Measurements from ENCODE around the genes MT1E, MT1A and MT1B.

GRCh38 chr16:55505188-55506453 is 3.3 kb upstream of the LPCAT2 start:
- RRBS, result 93% methylated on average over 3 of the region's 18 CpGs

- RRBS, result no CpG with 5 or more reads among the region's 4 CpGs
Measured at GRCh38 chr16:55613916-55614457, 41.8 kb upstream of the SLC6A2 start.

- RRBS, result no CpG with 5 or more reads among the region's 5 CpGs
Measured at GRCh38 chr16:55709668-55710014, 53.9 kb downstream of the SLC6A2 start.

DNA sequence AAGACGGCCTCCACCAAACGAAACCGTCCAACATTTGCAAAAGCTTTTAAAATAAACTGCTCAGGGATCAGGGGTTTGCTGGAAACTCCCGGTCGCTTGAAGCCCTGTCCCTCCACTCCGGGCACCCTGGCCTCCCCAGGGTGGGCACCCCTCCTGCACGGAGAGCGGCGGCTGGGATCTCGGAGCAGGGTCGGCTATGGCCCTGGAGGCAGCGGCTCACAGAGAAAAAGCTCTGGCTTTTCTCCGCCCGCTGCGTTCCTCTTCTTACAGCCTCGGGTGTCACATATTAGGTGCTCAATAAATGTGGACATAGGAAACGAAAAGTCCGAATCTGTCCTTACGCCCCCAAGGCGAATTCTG is 806 bp upstream of the GNAO1 start:
- RRBS, result no CpG with 5 or more reads among the region's 20 CpGs

DNA sequence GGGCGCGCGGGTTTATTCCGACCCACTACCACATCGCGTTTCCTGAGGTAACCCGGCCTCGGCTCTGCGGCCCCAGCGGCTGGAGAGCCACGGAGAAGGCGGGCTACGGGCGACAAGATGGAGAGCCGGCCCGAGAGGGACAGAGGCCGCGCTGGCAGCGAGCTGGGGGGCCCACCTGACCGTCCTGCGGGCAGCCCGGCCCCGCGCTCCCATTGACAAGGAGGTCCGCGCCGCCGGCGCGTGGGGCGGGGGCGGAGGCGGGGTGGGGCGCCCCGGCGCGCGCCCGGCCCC is 481 bp upstream of the GNAO1 start:
- RRBS, result 2% methylated on average over 28 of the region's 39 CpGs

- RRBS, result no CpG with 5 or more reads among the region's 5 CpGs
Measured at GRCh38 chr16:56264199-56264552, 72.9 kb downstream of the GNAO1 start.

GRCh38 chr16:56609748-56610042 is 1.3 kb downstream of the MT2A start:
- RRBS, result no CpG with 5 or more reads among the region's 2 CpGs

- RRBS, result 1% methylated on average over 12 of the region's 49 CpGs
Measured at GRCh38 chr16:56625437-56626358, at the start of gene MT1E. Gene MT1E (plus strand): TSS chr16:56625781.

- RRBS, result 2% methylated on average over 14 of the region's 69 CpGs
Measured at GRCh38 chr16:56637888-56638881, at the start of gene MT1A. Gene MT1A (plus strand): TSS chr16:56638666.

- RRBS, result 10% methylated on average over 11 of the region's 34 CpGs
Measured at GRCh38 chr16:56643301-56643836, 4.9 kb downstream of the MT1A start.

DNA sequence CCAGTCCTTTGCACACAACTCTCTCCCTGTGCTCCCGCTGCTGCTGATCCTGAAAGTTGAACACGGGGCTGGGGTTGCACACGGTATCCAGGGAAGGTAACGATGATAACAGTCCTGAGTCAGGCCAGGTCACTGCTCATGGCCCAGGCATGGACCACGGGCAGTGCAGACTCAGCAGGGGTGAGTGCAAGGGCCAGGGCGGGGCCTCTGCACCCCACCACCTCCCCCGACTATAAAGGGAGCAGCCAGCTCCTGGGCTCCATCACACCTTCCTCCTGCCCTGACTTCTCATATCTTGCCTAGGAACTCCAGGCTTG is at the start of gene MT1B:
MT1B (plus strand) TSS at position 262 of the 317 bp plus-strand sequence.
- RRBS, result no CpG with 5 or more reads among the region's 7 CpGs

GRCh38 chr16:56675600-56676286 is 6.1 kb downstream of the MT1H start:
- RRBS, result 11% methylated on average over 7 of the region's 36 CpGs

DNA sequence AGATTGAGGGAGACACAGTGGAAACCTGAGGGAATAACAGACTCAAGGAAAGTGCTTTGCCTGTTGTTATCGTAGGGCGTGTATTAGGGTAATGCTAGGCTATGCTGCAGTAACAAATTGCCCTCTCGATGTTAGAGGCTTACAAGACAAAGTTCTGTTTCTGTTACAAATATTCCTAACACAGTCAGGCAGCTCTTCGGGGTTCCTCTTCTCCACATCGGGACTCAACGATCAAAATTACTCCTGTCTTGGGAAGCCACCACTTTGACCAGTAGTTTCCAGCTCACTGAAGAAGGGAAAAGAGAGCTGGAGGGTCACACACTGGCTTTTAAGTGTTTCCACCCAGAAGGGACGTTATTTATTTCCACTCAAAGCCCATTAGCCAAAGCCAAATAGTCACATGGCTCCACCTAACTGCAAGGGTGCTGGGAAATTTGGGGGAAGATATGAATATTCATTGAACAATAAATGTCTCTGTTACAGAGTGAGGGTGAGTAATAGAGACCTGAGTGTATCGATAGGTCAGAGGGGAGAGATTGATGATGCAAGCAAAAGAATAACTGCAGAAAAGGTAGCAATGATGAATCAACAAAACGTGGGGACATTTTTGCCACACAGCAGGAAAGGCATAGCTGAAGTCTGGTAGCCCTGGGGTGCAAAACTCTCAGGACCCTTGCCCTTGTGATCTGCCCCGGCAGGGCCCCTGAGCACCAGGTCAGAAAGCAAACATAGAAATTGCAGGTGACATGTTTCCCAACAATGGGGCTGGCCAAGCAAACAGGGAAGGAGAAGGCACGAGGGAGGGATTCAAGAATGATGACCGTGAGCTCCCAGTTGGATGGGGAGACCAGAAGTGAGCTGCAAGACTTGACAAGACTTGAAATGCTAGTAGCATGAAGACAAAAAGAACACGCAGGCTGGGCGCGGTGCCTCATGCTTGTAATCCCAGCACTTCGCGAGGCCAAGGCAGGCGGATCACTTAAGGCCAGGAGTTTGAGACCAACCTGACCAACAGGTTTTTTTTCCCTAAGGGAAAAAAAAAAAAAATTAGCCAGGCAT is 12.9 kb upstream of the HERPUD1 start:
- RRBS, result no CpG with 5 or more reads among the region's 18 CpGs

- RRBS, result no CpG with 5 or more reads among the region's 6 CpGs
Measured at GRCh38 chr16:56930703-56930928, 1.3 kb upstream of the HERPUD1 start.

- RRBS, result no CpG with 5 or more reads among the region's 5 CpGs
Measured at GRCh38 chr16:56998844-56999114, 9.4 kb downstream of the NLRC5 start.

DNA sequence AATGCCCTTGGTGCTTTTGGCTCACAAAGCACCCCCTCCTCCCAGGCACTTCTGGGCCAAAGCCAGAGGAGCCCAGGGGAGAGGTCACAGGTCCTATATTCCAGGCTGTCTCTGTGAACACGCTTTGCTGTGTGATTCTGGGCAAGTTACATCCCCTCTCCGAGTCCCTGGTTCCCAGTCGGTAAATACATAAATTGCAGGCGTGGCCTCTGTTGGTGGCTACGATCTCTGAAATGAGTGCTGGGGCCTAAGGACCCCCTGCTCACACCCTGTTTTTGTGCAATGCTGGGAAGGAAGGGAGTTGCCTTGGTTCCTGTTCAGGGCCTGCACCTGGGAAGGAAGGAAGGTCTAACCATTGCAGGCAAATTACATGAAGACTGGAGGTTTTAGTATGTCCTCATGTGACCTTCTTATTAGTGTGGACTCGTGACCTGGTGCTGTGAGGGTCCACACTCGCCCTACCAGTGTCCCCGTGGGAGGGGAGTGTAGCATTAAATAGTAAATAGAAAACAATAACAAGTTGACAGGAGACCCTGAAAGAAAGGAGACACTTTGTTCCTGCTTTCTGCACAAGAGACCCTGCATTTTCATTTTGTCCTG is 49.7 kb upstream of the CPNE2 start:
- RRBS, result no CpG with 5 or more reads among the region's 8 CpGs

- RRBS, result no CpG with 5 or more reads among the region's 9 CpGs
Measured at GRCh38 chr16:57125457-57126074, 33.2 kb downstream of the CPNE2 start.

- RRBS, result no CpG with 5 or more reads among the region's 4 CpGs
Measured at GRCh38 chr16:57132443-57133074, 40.2 kb downstream of the CPNE2 start.

DNA sequence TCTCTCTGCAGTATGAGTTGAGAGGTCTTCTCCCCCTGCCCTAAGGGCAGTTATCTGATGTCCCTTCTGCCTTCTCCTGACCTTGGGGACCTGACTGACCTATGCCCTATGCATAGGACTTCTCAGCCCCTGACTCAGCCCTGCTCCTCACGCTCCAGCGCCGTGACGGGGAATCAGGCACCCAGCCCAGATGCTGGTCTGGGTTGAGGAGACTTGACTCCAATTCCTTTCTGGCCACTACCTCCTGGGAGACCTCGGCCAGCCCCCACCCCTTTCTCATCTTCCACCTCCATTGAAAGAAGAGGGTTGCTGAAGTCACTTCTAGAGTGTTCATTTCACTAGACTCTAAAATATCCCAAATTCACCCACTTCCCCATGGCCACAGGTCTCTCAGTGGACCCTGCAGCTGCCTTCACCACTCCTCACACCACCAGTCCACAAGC is 45.6 kb downstream of the CPNE2 start:
- RRBS, result no CpG with 5 or more reads among the region's 5 CpGs

DNA sequence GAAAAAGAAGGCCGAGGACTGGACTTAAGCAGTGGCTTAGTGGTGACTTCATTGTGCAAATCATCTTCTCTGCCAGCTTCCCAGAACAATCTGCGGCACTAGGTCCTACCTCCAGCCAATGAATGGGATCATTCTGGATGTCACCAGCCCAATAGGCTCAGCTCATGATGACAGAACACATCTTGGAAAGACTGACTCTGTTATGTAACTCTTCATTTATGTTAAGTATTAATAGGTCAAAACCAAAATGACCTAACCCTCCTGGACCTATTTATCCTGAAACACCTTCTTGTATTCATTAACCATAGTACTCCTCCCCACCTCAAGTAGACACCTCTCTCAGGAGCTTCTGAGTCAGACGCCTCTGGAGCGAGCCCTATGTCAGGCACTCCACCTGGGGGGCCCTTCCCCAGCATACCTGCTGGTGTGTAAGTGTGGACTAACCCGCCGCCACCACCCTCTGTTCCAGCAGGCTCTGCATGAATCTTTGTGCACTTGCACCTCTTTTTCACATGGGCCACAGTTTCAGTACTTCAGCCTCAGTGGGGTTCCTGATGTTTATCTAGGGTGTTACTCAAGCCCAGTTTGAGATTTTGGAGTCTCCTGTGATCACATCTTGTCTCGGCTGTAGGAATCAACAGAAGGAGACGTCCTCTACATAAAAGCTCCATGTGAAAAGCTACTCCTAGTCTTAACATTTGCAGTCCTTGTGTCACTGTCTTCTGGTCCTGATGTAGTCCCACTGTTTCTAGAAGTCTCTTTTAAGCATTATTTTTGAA is 7.3 kb downstream of the ARL2BP start:
- RRBS, result no CpG with 5 or more reads among the region's 8 CpGs

Data from hTERT-HM (cell line).